Measurements from ENCODE around the genes DHX32 and C10orf90.

DNA sequence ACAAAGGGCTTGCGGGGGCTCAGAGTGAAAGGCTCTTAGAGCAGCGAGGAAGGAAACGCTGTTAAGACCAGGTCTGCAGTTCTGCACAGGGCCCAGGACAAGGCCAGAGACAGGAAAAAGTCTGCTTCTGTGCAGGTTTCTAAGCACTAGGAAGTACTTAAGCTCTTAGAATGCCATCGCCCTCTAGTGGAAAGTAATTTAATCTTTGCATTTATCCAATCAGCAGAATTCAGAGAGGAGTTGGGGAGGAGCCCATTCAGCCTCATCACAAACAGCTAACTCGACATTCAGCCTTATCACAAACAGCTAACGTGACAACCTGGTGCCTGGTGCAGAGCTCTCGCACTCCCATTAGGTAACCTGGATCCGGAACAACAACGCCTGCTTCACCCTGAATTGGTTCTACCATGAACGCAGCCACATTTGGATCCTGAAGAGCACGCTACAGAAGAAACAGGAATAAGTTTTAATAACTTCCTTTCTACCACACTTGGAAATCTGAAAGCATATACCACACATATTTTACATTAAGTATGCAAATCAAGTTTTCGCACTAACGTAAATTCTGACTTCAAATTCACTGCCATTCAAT lies 15.1 kb downstream of the OAT start:
- PRO-cap: no peak

DNA sequence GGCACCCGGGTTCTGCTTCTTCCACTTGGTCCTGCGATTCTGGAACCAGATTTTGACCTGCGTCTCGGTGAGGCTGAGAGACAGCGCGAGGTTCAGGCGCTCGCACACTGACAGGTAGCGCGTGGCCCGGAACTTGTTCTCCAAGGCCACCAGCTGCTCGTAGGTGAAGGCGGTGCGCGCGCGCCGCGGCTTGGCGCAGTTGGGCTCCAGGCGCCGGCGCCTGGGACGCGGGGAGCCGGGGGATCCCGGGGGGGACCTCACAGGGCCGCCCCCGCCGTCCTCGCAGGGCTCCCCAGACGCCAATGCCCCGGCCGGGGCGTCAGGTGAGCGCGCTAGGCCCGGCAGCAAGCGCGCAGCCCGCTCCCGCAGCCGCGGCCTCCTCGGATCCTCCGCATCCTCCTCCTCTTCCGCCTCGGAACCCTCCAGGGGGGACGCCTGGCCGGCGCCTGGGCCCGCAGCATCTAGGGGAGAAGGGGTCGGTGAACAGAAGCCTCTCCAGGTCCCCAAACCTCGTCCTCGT lies 2.1 kb downstream of the NKX1-2 start:
- PRO-cap: no peak

DNA sequence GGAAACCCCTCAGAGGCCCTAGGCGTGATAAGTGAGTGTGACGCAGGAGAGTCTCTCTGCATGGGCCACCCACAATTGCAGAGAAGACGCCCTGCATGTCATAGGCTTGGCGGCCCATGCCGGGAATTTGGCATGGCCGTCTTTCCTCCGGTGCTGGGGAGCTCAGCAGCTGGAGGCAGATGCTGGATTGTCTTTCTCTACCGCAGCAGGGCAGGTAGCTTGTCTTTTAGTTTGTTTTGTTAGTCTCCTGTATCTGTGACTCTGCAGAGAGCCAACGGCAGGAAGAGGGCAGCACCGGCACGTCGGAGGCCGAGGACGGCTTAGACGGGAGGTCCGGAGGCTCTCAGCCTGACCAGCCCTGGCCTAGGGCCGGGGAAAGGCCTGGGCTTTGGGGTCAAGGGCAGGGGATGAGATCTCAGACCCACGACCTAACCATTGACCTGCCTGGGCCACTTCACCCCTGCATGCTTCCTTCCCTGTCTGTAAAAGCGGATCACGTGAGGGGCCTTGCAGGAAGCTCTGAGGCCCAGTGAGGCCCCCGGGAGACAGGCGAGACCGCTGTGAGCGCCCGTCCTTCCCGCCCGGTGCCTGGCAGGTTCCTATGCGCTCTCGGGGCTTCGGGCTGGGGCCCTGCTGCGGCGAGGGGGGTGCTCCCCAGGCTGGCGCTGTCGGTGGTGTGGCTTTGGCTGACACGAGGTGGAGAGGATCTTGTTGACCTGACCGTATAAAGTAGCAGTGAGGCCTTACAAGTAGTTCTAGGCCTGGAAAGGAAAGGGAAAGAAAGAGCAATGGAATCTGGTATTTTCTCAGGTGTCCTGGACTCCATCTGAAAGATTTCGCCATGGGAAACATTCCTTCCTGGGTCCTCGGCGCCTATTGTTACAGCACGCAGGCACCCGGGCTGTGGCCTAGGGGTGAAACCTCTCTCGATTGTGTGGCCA lies 72.8 kb downstream of the LHPP start:
- PRO-cap: no peak

DNA sequence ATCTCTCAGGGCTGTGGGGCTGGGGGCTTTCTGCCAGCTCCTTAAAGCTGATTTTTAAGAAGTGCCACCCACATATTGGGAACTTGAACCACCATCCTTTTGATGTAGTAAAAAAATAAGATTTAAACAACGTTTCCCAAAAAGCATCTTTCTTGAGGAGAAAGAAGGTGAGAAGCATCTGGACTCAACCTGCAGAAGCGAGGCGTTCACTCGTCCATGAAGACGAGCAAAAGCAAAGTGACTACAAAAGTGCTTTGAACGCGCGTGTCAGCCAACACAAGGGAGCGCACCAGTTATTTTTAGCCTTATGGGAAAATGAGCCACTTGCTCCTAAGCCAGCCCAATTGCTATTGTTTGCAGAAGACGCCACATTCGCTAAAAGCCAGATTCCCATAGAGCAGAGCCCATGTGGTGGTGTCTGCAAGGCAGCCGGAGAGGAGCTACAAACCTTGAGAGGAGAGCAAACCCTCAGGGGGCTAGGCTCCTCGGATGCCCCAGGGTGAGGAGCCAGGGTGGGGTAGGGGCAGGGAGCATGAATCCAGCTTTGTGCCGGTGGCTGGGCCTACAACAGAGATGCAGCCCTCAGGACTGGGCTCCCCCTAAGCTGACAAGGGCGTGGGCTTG lies 122.5 kb downstream of the FAM53B start:
- PRO-cap: no peak

- PRO-cap: no peak
Observed at GRCh38 chr10:124699943-124700597, 44.1 kb downstream of the FAM53B start.

- PRO-cap: no peak
Observed at GRCh38 chr10:124792267-124792423, 458 bp upstream of the EEF1AKMT2 start.

GRCh38 chr10:124946623-124947329 lies 4.9 kb downstream of the ZRANB1 start:
- PRO-cap: no peak

- PRO-cap: no peak
Observed at GRCh38 chr10:125105789-125106440, 78.0 kb upstream of the CTBP2 start.

DNA sequence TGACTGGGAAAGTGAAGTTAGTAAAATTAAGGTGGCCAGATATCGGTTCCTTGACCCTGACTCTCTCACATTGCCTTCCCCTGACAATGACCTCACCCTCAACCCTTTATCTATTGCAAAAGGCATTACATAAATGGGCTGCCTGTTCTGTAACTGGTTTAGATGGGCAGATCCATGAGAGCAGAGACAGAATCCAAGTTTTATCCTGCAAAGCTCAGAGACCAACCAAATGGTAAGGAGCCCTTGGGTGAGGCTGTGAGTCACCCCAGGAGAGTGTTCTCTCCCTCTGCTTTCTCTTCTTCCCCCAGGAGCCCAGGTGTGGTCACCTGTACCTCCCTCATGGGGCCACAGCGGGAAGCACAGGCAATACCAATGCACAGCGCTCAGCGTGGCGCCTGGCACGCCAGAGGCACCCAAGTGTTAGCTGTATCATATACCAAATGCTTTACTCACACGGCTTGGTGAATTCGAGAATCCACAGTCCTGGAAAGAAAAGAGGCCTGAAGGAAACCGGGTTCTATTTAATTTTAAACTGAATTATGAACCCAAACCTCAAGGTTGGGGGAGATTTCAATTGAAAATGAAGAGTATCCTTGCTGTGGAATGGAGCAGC lies 93.1 kb upstream of the CTBP2 start:
- PRO-cap: no peak

DNA sequence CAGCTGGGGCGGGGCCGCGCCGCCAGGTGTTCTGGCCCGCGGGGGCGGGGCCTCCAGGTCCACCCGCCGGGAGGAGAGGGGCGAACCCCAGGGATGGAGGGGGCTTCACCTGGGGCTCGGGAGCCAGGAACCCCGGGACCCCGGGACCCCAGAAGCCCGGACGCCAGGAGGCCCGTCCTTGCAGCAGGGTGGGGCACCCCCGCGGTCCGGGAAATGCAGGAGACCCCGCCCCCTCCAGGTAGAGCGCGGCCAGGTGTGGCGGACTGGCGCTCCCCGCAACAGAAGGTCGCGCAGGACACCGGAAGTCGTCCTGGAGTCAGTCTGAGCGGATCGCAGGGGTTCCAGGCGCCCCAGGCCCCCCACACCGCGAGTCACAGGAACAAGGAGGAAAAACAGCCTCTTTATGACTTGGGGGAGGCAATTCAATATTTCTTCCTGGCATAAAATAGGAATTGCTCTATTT lies 124.3 kb upstream of the CTBP2 start:
- PRO-cap: no peak

DNA sequence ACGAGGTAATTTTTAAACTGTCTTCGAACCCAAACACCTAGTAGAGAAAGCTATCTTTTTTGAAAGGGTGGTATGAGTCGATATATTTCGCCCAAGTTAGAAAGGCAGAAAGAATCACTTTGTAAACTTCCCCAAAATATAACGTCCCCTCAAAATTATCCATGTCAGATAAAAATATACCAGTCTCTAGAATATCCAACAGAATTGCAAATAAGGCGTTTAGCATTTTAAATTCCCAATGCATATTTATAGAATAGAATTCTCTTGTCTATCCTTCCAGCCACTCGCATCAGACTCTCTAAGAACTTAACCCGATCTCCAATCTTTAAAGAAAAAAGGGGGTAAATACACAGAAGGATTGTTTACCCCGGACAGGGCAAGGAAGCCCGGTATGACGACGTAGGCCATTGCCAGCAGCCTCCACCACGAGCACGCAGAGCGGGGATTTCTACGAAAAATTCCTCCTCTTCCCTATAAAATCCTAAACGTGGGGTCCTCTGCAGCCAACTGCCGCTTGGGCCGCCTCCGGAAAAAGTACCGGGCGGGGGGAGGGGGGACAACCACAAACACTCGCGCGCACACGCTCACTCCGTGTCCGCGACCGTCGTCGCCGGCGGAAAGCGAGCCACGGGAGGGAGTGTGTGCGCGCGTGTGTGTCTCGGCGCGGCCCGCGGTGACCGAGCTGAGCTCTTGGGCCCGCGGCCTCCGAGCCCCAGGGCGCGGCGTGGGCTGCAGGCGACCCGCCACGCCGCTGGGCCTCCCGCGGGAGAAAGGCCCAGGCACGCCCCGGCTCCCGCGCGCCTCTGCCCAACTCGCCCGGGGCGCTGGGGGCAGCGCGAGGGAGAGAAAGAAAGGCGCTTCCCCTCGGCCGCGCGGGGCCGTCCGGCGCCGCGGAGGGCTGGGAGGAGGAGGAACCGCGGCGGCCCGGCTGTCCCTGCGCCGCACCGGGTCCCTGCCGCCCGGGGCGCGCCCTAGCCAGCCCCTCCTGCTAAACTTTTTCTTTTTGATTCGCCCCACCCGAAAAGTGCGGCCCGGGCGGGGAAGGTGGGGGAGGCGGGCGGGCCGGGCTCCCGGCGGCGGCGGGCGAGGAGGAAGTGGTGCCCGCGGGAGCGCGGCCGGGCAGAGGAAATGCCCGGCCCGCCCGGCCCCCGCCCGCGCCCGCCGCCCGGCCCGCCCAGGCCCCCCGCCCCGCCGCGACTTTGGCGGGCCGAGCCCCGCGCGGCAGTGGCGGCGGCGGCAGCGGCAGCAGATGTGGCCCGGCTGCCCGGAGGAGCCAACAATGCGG lies 130.8 kb upstream of the CTBP2 start:
- PRO-cap: bidirectional peak, plus-strand start at position 587 of the sequence, minus-strand start at position 450 of the sequence; bidirectional peak, plus-strand start at position 819 of the sequence, minus-strand start at position 893 of the sequence; bidirectional peak, plus-strand start at position 1,067 of the sequence, minus-strand start at position 1,099 of the sequence

- PRO-cap: no peak
Observed at GRCh38 chr10:125773805-125774270, 1.8 kb downstream of the MMP21 start.

GRCh38 chr10:125880440-125881529 lies at the start of gene DHX32:
Gene DHX32 (minus strand): TSS chr10:125881292.
- PRO-cap: no peak

- PRO-cap: no peak
Observed at GRCh38 chr10:126225408-126225936, 162.8 kb downstream of the ADAM12 start.

DNA sequence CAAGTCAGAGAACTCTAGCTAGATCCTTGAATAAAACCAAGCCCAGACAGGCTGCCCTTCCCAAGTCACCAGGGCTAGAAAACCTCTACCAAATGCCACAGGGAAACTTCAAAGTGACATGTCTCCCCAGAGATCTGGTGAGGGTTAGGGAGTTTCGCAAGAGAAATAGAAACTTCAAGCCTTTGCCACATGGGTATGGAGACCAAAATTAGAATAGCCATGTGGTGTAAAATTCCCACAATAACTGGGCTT lies 14.4 kb downstream of the ADAM12 start:
- PRO-cap: no peak

- PRO-cap: no peak
Observed at GRCh38 chr10:126670086-126670758, at the start of gene C10orf90. Gene C10orf90 (minus strand): TSS chr10:126670693.

GRCh38 chr10:126905752-126906909 lies 903 bp downstream of the DOCK1 start:
- PRO-cap: bidirectional peak, plus-strand start at chr10:126906076, minus-strand start at chr10:126905972; bidirectional peak, plus-strand start at chr10:126906305, minus-strand start at chr10:126906234

DNA sequence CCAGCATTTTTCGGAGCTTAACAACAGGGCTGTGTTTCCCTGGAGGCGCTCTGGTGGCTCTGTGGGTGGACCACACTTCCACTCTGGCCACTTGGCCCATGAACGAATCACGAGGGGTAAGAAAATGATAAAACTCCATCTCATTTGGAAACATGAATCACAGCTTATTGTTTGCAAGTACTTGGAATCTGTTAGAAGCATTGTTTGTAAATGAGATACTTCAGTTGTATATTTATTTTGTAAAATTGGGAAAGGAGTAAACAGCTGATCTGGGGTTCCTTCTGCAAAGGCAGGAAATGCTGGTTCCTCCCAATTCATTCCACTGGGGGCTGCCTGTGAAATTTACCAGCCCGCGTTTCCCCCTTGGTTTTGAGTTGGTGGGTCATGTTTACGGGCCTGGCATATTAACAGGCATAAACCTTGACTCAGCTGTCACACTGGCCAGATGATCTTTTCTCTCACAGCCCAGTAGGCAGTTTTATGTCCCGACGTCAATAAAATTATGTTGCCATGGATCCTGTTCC lies 3.2 kb downstream of the DOCK1 start:
- PRO-cap: no peak

DNA sequence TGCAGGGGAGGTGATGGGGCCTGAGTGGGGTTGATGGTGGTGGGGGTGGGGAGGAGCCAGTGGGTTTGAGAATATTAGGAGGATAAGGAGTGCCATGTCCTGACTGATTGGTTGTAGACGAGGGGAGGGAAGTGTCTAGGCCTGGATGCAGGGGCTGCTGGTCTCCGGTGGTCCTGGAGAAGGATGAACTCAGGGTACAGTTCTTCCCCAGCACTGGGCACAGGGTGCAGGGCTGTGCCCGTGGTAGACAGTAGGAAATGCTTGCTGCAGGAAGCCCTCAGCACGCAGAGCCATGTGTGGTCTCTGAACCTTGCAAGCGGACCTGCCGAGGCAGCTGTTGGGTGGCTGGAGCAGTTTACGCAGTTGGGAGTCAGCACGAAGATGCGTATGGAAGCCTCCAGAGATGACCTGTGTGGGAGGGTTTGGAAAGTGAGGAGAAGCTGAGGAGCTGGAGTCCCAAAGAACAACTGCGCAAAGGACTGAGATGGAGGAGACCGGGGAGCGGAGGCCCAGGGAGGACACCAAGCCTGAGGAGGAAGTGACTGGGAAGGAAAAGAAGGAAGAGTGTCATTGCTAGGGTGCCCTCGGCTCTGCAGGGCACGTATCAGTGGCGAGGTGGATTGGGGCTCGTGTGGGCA lies 39.0 kb downstream of the DOCK1 start:
- PRO-cap: no peak

DNA sequence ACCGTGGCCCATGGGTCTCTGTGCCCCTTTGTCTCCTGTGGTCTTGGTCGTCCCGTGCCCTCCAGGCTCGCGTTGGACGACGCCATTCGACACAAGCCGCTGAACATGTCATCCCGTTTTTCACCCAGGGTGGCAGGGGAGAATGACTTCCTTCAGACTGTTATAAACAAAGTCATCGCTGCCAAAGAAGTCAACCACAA lies 106.8 kb downstream of the DOCK1 start:
- PRO-cap: no peak

Data from penis (tissue), 1 donor.